Measurements from ENCODE around the gene FAM83G.

DNA sequence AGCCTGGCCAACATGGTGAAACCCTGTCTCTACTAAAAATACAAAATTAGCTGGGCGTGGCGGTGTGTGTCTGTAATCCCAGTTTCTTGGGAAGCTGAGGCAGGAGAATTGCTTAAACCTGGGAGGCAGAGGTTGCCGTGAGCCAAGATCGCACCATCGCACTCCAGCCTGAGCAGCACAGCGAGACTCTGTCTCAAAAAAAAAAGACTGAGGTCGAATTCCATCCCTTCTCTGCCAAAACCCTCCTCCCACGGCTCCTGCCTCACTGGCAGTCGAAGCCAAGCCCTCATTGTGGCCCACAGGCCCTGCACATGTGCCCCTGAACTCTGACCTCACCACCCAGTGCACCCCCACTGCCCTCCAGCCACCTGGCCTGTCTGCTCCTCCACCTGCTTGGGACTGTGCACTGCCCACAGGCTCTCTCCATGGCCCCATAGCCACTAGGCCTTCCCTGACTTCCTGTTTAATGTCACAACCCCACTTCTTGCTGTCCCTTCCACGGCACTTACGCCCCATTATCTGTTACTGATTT lies 6.9 kb downstream of the MYO15A start:
- PRO-cap, 2 experiments = no peak in any of the 2 experiments

- PRO-cap, 2 experiments = peak in 1 of 2 experiments; most common plus-strand start chr17:18186102 (in 1); most common minus-strand start chr17:18186024 (in 1)
Measured at GRCh38 chr17:18185719-18186253, 2.2 kb downstream of the ALKBH5 start.

DNA sequence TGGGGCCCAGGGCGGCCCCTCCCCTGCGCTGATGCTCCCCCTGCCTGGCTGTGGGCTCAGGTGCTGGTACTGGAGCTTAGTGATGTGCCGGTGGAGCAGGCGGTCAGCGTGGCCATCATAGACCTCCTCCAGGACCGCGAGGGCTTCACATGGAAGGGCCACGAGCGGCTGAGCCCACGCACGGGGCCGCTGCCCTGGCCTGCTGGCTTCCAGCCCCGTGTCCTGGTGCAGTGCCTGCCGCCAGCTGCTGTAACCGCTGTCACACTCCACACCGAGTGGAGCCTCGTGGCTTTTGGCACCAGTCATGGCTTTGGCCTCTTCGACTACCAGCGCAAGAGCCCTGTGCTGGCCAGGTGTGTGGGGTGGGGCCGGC lies 12.0 kb downstream of the LLGL1 start:
- PRO-cap, 2 experiments = no peak in any of the 2 experiments

GRCh38 chr17:18253237-18253488 lies 5.4 kb downstream of the FLII start:
- PRO-cap, 2 experiments = no peak in any of the 2 experiments

- PRO-cap, 2 experiments = no peak in any of the 2 experiments
Measured at GRCh38 chr17:18257013-18257827, 1.3 kb downstream of the FLII start.

GRCh38 chr17:18320164-18320363 lies 5.0 kb downstream of the SMCR8 start:
- PRO-cap, 2 experiments = no peak in any of the 2 experiments

- PRO-cap, 2 experiments = no peak in any of the 2 experiments
Measured at GRCh38 chr17:18325801-18326502, 10.9 kb downstream of the SMCR8 start.

DNA sequence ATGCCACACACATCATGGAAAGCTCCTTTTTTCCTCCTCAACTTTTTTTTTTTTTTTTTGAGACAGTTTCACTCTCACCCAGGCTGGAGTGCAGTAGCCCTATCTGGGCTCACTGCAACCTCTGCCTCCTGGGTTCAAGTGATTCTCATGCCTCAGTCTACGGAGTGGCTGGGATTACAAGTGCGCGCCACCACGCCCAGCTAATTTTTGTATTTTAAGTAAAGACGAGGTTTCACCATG lies 2.8 kb downstream of the FOXO3B start:
- PRO-cap, 2 experiments = no peak in any of the 2 experiments

- PRO-cap, 2 experiments = no peak in any of the 2 experiments
Measured at GRCh38 chr17:18916443-18917690, 35.1 kb upstream of the SLC5A10 start.

DNA sequence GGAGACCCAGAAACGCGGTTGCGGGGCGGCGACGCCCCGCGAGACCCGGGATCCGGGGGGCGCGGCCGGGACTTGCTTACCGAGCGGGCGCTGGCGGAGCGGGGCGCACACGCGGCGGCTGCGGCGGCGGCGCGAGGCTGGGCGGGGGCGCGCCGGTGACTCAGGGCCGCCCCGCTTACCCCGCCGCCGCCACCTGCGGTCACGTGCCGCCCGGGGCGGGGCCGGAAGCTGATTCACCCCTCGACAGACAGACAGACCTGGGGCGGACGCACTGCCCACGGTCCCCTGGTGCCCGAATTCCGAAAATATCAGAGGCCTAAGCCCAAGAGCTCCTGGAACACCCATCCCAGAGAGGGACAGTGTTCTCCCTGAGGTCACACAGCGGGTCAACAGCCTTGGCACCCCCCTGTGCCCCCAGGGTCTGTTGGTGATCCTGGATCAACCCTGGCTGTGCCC lies at the start of gene FAM83G:
Gene FAM83G (minus strand): TSS at position 136 of the 456 bp plus-strand sequence.
- PRO-cap, 2 experiments = peak in 2 of 2 experiments; most common plus-strand start position 243 of the sequence (in 1); most common minus-strand start position 205 of the sequence (in 2)

DNA sequence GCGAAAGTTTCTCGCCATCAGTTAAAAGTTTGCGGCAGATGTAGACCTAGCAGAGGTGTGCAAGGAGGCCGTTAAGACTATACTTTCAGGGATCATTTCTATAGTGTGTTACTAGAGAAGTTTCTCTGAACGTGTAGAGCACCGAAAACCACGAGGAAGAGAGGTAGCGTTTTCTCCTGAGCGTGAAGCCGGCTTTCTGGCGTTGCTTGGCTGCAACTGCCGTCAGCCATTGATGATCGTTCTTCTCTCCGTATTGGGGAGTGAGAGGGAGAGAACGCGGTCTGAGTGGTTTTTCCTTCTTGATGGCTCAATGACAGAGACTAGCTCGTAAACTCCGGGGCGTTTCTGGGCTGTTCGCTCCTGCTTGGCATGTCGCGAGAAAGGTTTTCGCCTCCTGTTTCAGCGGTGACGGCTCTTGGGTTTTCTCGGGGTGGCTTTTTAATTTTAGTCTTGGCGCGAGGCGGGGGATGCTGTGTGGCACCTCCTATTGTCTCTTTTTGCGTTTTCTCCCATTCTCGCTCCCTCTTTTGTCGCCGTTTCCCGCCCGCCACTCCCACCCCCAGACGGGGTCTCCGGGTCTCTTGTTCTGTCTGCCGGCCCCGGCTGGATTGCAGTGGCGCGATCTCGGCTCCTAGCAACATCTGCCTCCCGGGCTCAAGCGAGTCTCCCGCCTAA lies 49.1 kb upstream of the EPN2 start:
- PRO-cap, 2 experiments = peak in 2 of 2 experiments; most common plus-strand start position 74 of the sequence (in 2)

GRCh38 chr17:19263329-19263933 lies 26.3 kb downstream of the EPN2 start:
- PRO-cap, 2 experiments = no peak in any of the 2 experiments

DNA sequence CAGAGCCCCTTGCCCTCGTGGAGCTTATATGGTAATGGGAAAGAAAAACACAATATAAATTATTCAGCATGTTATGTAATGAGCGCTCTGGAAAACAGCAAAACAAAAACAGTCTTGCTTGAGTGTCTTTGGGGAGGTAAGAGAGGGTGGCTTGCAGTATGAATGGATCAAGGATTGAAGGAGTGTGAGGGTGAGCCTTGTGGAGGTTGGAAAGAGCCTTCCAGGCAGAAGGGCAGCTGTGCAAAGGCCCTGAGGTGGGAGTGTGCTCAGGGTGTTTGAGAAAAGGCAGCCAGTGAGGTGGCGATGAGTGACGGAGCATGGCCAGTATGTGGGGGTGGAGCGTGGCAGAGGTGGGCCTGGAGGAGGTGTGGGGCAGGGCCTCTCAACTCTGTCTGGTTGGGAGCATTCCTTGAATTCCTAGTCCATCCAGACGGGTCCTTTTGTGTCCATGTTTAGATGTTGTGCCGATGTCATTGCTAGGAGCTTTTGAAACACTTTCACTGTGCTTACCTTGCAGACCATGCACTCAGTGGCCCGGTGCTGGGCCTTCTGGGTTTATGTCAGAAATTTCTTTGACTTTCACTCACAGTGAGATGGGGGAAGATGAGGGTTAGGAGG lies 51.3 kb downstream of the EPN2 start:
- PRO-cap, 2 experiments = no peak in any of the 2 experiments

GRCh38 chr17:19336568-19337708 lies 25.6 kb downstream of the B9D1 start:
- PRO-cap, 2 experiments = no peak in any of the 2 experiments

DNA sequence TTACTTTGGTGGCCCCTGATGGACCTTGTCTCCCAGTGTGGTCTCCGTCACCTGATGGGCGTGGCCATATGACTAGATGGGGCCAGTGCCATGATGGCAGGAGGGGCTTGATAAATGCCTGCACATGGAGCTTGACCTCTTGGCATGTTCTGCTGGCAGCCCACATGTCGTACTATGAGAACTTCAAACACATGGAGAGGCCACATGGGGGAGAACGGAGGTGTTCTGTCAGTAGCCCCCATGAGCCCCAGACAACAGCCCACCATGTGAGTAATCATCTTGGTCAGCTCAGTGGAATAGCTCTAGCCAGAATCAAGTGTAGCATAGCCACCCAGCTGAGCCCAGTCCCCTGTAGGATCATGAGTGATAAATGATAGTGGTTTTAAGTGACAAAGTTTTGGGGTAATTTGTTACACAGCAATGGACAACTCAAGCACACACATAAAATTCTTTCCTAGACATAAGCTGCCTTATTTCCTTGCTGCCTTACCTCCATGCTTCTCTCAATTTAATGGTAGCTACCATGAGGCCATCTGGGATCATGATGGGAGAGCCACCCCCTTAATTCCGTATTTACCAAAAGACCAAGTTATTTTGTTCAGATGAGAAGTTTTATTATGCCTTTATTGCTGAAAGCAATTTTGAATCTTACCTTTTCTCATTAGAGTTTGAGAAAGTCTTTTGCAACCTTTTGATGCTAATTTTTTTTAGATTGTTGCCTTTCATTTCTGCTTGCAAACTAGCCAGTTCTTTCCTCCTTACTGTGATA lies 23.8 kb downstream of the B9D1 start:
- PRO-cap, 2 experiments = no peak in any of the 2 experiments

- PRO-cap, 2 experiments = no peak in any of the 2 experiments
Measured at GRCh38 chr17:19387988-19388320, 964 bp upstream of the MFAP4 start.

DNA sequence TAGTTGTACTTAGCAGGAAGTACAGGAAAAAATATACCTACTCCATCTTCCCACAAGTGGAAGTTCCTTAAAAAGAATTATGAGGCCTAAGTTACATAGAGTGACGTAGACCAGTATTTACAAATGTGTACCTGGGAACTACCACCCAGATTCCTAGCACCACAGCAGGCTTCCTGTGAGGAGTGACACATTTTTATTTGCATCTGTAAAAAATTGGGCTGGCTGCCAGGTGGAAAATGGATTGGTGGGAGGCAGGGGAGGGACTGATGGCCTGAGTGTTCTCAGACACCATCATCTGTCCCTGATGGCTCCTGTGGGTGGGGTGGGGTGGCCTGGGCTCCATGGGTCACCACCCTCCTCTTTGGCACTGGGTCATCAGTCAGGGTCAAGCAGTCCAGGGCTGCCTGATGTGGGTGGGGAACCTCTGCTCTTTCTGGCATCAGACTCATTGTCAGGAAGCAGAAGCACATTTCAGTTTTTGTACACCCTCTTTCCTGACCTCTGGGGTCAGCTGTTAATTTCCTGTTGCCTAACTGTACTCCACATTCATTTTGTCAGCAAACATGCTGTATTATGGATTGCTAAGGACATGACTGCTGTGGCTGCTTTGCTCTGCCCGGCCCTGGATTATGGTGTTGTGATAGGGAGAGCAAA lies 11.4 kb upstream of the MFAP4 start:
- PRO-cap, 2 experiments = no peak in any of the 2 experiments

GRCh38 chr17:19494896-19495539 lies 38.6 kb upstream of the SLC47A1 start:
- PRO-cap, 2 experiments = no peak in any of the 2 experiments

GRCh38 chr17:19534040-19534794 lies 563 bp downstream of the SLC47A1 start:
- PRO-cap, 2 experiments = no peak in any of the 2 experiments

GRCh38 chr17:19727143-19727970 lies 11.0 kb upstream of the SLC47A2 start:
- PRO-cap, 2 experiments = no peak in any of the 2 experiments